Foreskin keratinocyte (primary cell): Measurements from ENCODE around the gene NRCAM.

- RAMPAGE, total RNA = no peak
These were observed 1.4 kb downstream of the GPR22 start for GRCh38 chr7:107471356-107471591.

GRCh38 chr7:107479389-107479758, 9.5 kb downstream of the GPR22 start:
- RAMPAGE, total RNA = no peak

- RAMPAGE, total RNA = no peak
These were observed 21.4 kb downstream of the GPR22 start for GRCh38 chr7:107491056-107491872.

DNA sequence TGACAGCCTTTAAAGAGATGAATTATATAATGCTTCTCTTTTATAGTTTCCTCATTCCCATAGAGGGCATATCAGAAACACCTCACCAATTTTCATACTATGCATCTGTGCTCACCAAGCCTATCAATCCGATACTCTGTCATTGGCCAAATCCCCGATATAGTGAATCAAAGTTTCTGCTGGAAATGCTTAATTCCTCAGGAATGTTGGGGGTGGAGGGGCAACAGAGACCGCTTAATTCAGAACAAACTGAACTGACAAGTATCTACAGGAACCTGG, 2.6 kb downstream of the COG5 start:
- RAMPAGE, total RNA = no peak

GRCh38 chr7:107579633-107579934, 462 bp upstream of the BCAP29 start:
- RAMPAGE, total RNA = no peak

DNA sequence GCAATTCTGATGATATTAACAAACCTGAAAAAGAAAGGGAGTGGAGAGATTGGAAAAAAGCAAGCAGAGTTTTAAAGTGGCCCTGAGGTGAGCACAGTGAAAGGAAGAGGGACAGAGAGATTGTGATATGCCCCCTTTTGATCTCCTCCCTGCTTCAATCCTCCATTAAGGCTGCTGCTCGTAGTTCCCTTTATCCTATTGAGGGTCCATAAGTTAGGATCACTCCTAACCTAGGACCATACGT, 24.6 kb downstream of the SLC26A4 start:
- RAMPAGE, total RNA = no peak

DNA sequence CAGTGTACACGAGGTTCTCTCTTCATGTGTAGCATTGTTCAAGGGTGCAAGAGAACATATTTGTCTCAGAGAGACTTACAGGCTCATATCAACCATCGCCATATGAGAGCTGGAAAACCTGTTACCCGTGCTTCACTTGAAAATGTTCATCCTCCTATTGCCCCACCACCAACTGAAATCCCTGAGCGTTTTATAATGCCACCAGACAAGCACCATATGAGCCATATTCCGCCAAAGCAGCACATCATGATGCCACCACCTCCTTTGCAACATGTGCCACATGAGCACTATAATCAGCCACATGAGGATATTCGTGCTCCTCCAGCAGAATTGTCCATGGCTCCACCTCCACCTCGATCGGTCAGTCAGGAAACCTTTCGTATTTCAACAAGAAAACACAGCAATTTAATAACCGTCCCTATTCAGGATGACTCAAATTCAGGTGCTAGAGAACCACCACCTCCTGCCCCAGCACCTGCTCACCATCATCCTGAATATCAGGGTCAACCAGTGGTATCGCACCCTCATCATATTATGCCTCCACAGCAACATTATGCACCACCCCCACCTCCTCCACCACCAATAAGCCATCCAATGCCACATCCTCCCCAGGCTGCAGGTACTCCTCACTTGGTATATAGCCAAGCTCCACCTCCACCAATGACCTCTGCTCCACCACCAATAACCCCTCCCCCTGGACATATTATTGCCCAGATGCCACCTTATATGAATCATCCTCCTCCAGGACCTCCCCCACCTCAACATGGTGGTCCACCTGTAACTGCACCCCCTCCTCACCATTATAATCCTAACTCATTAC, 14.4 kb downstream of the CBLL1 start:
- RAMPAGE, total RNA = no peak

GRCh38 chr7:107919676-107920518, 28.9 kb downstream of the DLD start:
- RAMPAGE, total RNA = no peak

DNA sequence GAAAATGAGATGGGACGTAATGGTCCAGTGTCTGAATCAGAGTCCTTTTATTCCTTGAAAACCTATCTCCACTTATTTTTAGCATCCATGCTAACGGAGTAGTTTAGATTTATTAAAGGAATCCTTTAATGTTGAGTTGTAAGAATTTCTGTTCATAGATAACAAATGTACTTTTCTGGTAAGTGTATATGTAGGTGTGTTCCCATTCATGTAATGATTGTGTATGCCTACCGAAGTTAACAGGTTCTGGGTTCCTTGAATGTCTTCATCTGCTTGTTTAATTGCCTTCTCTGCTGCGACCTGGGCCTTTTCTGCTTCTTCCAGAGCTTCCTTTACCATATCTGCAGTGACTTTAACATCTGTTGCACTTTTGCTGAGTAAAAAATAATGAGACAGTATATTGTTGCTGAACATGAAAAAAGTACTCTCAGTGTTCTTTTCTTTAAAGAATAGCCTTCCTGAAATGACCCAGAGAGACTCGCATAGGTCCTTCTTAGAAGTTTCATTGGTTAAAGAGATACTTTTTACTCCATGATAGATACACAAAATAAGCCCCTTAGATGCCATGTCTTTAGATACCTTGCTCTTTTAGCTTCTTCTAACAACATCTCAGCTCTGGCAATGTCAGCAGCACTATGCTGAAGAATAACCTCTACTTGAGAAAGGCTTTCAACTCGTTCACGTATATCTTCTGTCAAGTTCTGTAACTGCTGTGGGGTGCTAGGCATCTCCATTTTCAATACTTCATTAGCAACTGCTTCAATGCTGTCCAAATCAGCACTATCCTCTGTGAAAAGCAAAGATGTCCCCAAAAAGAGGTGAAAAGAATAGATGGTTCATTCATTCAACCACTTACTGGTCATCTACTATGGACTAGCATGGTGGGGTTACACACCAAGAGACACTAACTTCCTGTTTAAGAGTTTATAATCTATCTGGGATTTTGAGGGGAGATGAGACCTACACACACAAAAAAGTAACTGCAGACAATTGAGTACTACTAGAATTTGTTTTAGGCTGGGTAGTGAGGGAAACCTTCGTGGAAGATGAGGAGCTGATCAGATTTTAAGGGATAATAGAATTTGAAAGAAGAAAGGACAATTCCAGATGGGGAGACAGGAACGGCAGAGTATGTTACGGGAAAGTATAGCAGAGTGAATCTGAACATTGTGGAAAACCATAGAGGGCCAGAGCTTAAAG, 38.2 kb downstream of the DLD start:
- RAMPAGE, total RNA = no peak

- RAMPAGE, total RNA = no peak
These were observed 27.9 kb downstream of the LAMB1 start for GRCh38 chr7:107974724-107975729.

- RAMPAGE, total RNA = no peak
These were observed 36.3 kb downstream of the LAMB4 start for GRCh38 chr7:108093941-108094140.

- RAMPAGE, total RNA = no peak
These were observed 34.8 kb downstream of the LAMB4 start for GRCh38 chr7:108095251-108095877.

- RAMPAGE, total RNA = no peak
These were observed at the start of gene NRCAM for GRCh38 chr7:108456058-108457053. NRCAM (minus strand) TSS chr7:108456436.

DNA sequence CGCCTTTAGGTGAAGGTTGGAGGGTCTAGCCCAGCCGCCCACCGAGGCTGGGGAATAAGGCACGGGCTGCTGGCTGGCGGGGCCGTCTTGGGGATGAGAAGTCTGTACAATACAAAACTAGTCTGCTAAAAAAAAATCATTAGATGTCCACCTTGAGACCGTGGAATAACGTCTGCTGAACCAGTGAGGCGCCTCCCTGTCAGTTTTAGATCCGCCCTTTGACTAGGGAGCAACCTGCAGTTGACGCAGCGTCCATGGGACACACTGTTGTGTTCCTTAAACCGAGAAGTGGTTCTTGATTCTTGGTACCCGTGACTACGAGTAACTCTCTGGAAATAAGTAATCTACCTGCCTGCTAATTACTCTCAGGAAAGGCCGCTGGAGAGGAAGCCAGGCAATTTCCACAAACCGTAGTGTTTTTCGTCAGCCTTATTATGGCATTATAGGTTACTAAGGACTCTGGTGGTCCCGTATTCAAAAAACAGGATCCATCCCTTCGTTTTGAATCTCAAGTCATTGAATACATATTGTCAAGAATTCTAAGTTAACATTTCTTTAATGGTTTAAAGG, 789 bp downstream of the DNAJB9 start:
- RAMPAGE, total RNA = no peak

GRCh38 chr7:110900438-110901024, 190.4 kb upstream of the LRRN3 start:
- RAMPAGE, total RNA = no peak

GRCh38 chr7:111344040-111344828, 218.1 kb downstream of the IMMP2L start:
- RAMPAGE, total RNA = no peak

GRCh38 chr7:111540140-111540559, 22.1 kb downstream of the IMMP2L start:
- RAMPAGE, total RNA = no peak

GRCh38 chr7:111560717-111561330, 1.5 kb downstream of the IMMP2L start:
- RAMPAGE, total RNA = no peak

GRCh38 chr7:111756724-111757169, 194.5 kb upstream of the IMMP2L start:
- RAMPAGE, total RNA = no peak

GRCh38 chr7:111873267-111873638, 311.0 kb upstream of the IMMP2L start:
- RAMPAGE, total RNA = no peak